Non-pigmented ciliary epithelial cell (primary cell): ENCODE results near the gene OVCH1.

DNA sequence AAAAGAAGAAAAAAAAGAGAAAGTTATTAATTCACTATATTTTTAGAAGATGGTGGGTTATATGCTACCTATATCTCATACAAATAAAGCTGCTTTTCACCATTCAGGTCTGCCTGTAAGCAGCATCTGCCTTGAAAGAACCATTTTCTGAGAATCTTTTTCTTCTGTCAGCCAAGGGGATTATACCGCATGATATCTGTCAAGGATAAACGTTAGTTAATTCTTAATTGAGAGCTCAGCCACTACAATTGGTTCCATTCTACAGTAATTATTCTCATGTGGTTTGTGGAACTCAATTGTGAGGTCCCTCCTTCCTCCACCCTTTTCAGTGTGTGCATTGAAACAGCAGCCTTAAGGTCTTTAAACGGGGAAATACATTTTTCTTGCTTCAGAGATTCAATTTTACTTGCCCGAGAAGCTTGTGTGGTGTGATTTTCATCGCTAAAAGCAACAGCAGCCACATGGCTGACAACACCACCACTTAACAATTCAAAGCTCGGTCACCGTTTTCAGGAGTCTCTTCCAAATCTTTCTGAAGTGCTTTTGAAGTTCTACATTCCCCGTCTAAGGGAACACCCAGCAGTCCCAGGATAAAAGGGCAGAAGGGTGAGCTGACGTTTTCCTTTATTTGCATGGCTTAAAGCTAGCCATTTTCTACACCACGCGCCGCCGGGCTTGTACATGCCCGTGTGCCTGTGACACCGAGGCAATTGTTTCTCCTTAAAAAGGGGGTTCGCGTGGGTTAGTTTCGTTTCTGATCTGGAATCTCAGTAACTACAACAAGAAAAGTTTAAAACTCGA lies 704 bp upstream of the PPFIBP1 start:
- RRBS, result no CpG with 5 or more reads among the region's 19 CpGs

DNA sequence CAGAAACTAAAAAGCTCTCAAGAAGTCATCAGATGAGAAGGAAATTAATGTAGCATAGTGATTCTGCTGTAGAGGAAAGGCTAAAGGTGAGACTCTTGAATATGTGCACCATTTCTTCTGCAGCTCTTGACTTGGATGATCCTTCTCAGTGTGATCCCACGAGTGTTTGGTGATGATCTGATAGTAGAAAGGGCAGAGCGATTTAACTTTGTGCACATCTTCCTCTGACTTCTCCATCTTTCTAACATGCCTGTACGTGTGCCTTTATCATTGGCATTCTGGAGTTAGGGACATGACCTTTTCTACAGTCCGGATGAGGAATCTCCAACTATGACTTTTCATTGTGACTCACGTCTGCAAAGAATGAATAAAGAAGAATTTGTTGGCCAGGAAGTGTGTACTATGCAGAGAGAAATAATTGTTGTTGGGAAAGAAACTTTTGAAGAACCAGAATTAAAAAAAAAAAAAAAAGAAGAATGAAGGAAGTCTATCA lies 25.1 kb downstream of the PPFIBP1 start:
- RRBS, result no CpG with 5 or more reads among the region's 5 CpGs

GRCh38 chr12:27562019-27562242 lies 37.9 kb downstream of the PPFIBP1 start:
- RRBS, result no CpG with 5 or more reads among the region's 2 CpGs

GRCh38 chr12:27640371-27640957 lies 55.8 kb upstream of the REP15 start:
- RRBS, result no CpG with 5 or more reads among the region's 8 CpGs

GRCh38 chr12:27703589-27704287 lies 6.9 kb upstream of the MRPS35 start:
- RRBS, result no CpG with 5 or more reads among the region's 5 CpGs

- RRBS, result no CpG with 5 or more reads among the region's 32 CpGs
Observed at GRCh38 chr12:27709825-27710619, 610 bp upstream of the MRPS35 start.

- RRBS, result no CpG with 5 or more reads among the region's 11 CpGs
Observed at GRCh38 chr12:28130445-28131479, 59.5 kb upstream of the CCDC91 start.

DNA sequence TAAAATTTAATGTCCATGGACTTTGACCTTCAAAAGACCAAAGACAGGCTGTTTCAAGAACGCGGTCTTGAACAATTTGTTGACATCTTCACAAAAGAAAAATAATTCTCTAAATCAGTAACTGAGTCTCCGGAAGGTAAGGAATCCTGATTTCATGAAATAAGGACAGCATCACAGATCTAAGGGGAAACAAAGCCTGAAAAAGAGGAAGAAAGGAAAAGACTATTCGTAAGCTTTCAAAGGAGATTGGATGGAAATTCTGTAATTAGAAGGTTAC lies 107.3 kb upstream of the FAR2 start:
- RRBS, result no CpG with 5 or more reads among the region's 4 CpGs

- RRBS, result no CpG with 5 or more reads among the region's 26 CpGs
Observed at GRCh38 chr12:29497332-29498125, at the start of gene OVCH1. Gene OVCH1, minus strand, starts transcription at chr12:29497686.

DNA sequence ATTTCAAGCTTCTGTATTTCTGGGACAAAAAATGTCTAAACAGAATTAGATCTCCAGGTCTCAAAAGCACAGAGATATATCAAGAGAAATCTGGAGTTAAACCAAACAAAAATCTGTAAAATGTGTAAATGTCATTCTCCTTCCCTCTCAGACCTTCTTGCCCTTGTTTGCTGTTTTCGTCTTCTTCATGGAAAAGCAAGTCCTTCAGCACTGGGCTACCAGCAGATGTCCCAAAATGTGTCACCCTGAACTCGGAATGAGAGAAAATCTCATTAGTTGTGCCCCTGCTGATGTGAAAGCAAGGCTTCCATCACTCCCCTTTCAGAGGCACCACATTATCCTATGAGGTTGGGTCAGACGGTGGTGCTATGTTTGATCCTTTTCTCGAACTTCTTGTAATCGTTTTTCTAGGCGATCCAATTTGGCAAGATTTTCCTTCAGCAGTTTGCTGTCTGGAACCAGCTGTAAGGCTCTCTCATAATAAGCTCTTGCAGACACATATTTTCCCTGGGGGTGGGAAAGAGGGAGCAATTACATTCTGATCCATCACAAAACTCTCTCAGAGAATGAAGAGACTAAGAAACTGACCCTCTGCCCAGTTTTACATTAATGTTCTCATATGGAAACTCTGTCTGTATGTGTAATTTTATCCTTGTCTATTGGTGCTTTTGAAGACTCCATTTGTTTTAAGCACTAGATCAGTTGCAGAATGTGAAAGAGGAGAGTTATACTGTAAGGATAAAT lies 9.2 kb upstream of the OVCH1 start:
- RRBS, result no CpG with 5 or more reads among the region's 6 CpGs

- RRBS, result no CpG with 5 or more reads among the region's 5 CpGs
Observed at GRCh38 chr12:29725772-29726324, 57.9 kb downstream of the TMTC1 start.

- RRBS, result no CpG with 5 or more reads among the region's 6 CpGs
Observed at GRCh38 chr12:29754606-29755006, 29.1 kb downstream of the TMTC1 start.

- RRBS, result no CpG with 5 or more reads among the region's 2 CpGs
Observed at GRCh38 chr12:30791075-30791338, 36.3 kb upstream of the CAPRIN2 start.

DNA sequence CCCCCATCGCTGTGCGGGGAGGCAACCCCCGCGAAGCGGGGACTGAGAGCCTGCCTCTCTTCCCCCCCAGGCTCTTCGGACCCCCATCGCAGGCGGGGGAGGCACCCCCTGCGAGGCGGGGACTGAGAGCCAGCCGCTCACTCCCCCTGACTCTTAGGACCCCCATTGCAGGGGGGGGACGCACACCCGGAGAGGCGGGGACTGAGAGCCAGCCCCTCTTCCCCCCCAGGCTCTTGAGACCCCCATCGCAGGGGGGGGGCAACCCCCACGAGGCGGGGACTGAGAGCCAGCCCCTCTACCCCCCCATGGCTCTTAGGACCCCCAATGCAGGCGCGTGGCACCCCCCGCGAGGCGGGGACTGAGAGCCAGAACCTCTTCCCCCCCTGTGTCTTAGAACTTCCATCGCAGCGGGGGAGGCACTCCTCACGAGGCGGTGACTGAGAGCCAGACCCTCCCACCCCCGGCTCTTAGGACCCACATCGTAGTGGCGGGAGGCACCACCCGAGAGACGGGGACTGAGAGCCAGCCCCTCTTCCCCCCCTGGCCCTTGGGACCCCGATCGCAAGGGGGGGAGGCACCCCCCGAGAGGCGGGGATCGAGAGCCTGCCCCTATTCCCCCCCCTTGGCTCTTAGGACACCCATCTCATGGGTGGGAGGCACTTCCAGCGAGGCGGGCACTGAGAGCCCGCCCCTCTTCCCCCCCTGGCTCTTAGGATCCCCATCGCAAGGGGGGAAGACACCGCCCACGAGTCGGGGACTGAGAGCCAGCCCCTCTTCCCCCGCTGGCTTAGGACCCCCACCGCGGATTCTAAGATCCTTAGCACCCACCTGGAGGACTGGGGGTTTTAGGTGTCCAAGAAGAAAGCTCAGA lies 44.6 kb downstream of the DDX11 start:
- RRBS, result no CpG with 5 or more reads among the region's 46 CpGs

DNA sequence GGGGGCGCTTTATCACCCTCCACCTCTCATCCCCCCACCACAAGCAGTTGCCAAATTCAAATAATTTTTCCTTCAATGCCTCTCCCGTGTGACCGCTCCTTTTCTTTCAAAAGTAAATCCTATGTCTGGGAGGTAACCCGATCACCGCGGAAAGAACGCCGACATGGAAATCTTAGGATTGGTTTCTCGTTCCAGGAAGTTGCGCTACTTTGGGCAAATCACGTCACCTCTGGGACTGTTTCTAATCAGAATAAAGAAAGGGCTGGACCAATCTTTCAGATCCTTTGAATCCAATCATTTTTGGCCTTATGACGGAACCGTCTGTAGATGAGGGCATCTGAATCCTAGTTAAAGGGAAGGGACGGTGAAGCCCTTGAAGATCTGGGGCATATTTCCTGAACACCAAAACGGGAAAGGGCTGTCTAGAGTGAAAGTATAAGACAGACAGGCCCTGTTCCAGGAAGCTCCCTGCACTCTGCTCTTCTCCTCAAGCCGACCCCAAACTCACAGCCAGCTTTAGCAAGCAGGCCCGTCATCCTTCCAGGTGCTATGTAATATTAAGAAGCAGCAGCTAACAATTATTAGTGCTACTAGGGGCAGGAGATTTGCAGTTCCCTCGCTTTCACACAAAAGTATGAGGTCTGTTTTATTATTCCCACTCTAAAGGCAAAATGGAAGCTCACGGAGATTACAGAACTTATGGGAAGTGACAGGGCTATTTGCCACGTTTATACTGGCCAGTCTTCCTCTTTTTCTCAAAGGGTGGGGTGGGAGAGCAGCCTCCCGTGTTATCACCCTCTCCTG lies 44.2 kb upstream of the SINHCAF start:
- RRBS, result no CpG with 5 or more reads among the region's 21 CpGs

- RRBS, result no CpG with 5 or more reads among the region's 20 CpGs
Observed at GRCh38 chr12:31591370-31592220, 659 bp upstream of the DENND5B start.

DNA sequence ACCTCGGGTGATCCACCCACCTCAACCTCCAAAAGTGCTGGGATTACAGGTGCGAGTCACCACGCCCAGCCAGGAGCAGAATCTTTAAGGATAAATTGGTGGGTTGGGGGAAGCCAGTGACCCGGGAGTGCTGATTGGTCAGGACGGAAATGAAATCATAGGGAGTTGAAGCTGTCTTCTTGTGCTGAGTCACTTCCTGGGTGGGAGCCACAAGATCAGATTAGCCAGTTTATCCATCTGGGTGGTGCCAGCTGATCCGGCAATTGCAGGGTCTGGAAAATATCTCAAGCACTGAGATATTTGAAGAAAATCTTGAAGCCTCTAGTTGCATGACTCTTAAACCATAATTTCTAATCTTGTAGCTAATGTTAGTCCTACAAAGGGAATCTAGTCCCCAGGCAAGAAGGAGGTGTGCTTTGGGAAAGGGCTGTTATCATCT lies 4.9 kb upstream of the AMN1 start:
- RRBS, result no CpG with 5 or more reads among the region's 6 CpGs

DNA sequence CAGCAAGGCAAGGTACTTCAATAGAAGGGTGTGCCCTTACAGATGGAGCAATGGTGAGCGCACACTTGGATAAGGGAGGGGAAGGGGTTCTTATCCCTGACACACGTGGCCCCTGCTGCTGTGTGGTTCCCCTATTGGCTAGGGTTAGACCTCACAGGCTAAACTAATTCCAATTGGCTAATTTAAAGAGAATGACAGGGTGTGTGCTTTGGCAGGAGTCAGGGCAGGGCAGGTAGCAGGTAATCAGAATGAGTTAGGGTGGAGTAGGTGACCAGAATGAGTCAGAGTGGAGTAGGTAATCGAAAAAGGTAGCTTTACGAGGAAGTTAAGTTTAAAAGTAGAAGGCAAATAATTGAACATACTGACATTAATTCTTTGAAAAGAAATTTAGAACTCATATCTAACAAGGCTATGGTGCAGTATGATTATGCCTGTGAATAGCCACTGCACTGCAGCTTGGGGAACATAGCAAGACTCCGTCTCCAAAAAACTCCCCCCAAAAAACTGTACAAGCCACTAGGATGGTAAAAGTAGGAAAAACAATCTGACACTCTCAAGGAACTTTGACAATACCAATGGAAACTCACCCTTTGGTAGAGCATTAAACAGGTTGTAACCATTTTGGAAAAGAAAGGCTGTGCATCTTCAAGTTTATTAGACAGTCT lies 15.7 kb upstream of the AMN1 start:
- RRBS, result no CpG with 5 or more reads among the region's 5 CpGs

GRCh38 chr12:31890514-31890887 lies 68.7 kb upstream of the RESF1 start:
- RRBS, result no CpG with 5 or more reads among the region's 1 CpG

DNA sequence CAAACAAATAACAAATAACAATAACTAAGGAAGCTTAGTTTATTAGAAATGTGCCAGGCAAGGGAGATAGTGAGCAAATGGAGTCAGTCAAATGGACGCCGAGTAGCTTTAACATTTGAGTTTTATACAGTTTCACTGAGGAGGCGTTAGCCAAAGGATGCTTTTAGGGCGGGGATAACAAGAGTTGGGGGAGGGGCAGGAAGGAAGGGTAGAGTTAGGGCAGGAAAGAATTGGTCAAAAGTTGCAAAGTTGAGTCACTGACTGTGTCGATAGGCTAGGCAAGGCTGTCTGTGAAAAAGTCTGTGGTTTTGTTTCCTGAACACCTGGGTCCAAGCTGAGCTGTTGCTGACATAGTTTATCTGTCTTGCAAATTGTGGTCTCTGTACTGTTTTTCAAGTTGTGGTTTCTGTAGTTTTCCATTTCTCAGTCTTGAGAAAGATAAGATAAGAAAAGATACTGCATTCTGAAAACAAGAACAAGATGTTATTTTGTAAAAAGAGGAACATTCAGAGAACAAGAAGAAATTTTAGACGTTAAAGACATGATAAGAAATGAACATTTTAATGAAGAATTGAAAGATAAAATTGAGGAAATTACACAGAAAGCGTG lies 62.6 kb upstream of the RESF1 start:
- RRBS, result no CpG with 5 or more reads among the region's 7 CpGs